Measurements from ENCODE around the genes TRNT1 and ARL8B.

DNA sequence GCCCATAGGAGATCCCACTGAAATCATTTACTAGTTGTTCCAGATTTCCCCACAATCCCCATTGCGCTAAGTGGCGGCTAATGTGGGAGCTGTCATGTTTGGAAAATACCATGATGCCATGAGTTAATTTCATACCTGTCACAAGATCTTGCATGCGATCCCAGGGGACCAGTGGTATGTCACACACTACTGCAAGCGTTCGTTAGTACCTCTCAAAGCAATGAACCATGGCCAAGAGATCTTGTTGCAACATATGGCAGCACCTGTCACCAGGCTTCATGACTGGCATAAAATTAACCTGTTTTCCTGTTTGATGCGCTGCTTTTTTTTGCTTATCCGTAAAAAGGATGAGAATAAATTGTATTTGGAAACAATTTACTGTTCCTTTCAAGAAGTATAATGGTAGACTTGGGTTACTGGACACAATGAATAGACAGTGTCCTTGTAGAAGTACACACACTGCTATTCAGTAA, 81.8 kb downstream of the CHL1 start:
- PRO-cap, 7 experiments: no peak in any of the 7 experiments

GRCh38 chr3:297459-297985, 101.0 kb downstream of the CHL1 start:
- PRO-cap, 7 experiments: no peak in any of the 7 experiments

GRCh38 chr3:2599326-2599617, 500.6 kb downstream of the CNTN4 start:
- PRO-cap, 7 experiments: no peak in any of the 7 experiments

DNA sequence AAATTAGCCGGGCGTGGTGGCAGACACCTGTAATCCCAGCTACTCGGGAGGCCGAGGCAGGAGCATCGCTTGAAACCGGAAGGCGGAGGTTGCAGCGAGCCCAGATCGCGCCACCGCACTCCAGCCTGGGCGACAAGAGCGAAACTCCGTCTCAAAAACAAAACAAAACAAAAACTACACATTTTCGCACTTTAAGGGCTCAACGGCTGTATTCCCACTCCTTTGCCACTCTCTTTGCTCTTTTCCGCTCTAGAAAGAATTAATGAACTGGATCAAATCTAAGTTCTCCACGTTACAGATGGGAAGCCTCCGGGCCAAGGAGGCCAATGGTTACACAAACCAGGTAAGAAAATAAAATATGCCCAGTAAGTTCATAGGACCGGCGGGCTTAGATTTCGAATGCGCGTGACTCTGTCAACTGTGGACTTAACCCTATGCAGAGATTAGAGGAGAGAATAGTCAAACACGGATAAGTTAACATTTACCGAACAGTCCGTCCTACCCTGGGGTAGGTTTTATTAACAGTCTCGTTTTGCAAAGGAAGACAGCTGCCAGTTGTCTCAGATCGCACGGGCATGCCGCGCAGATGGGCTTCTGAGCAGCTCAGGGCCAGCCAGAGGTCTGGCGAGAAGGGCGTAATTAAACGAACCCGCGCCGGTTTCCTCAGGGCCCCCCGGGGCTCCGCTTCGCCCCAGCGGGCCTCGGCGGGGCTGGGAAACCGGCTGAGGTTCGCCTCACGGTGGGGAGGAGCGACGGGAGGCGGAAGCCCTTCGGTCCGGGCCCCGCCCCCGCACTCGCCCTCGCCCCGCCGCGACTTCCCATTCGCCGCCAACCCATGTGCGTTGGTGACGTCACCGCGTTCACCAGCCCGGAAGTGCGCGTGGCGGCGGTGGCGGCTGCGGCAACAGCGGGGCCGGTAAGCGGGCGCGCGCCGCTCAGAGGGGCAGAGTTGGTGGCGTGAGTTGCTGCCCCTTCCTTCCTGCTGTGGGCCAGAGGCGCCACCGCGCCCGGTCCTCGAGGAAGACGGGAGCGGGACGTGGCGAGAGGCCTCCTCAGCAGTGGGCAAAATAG, at the start of gene TRNT1:
TRNT1 (plus strand) TSS at position 866 of the 1,071 bp plus-strand sequence.
- PRO-cap, 7 experiments: peak in 7 of 7 experiments; most common plus-strand start position 946 of the sequence (in 5); most common minus-strand start position 712 of the sequence (in 7)

- PRO-cap, 7 experiments: peak in 7 of 7 experiments; most common plus-strand start chr3:3127218 (in 5); most common minus-strand start chr3:3127773 (in 6)
These were observed 778 bp downstream of the TRNT1 start for GRCh38 chr3:3127146-3128290.

DNA sequence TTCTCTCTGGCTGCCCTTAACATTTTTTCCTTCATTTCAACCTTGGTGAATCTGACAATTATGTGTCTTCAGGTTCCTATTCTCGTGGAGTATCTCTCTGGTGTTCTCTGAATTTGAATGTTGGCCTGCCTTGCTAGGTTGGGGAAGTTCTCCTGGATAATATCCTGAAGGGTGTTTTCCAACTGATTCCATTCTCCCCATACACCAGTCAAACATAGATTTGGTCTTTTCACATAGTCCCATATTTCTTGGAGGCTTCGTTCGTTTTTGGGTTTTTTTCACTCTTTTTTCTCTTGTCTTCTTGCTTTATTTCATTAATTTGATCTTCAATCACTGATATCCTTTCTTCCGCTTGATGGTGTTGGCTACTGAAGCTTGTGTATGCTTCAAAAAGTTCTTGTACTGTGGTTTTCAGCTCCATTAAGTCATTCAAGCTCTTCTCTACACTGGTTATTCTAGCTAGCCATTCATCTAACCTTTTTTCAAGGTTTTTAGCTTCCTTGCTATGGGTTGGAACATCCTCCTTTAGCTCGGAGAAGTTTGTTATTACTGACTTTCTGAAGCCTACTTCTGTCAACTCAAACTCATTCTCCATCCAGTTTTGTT, 58.4 kb upstream of the SETMAR start:
- PRO-cap, 7 experiments: no peak in any of the 7 experiments

DNA sequence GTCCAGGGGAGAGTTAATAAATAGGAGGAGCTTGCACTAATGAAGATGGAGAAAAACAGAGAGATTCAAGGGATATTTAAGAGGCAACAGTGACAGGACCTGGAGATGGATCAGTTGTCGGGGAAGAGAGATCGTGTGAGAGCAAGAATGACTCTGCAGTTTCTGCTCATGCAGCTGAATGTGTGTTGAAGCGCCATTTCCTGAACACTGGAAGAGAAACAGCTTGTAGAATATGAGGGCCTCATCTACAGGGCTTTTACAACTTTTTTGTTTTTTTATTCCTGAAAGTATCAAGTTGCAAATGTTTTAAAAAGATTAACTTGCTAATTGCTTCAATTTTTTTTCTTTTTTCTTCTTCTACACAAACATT, 37.4 kb downstream of the SETMAR start:
- PRO-cap, 7 experiments: no peak in any of the 7 experiments

- PRO-cap, 7 experiments: no peak in any of the 7 experiments
These were observed 228.4 kb downstream of the ITPR1 start for GRCh38 chr3:4721415-4722015.

- PRO-cap, 7 experiments: no peak in any of the 7 experiments
These were observed 229.7 kb upstream of the BHLHE40 start for GRCh38 chr3:4749377-4750031.

DNA sequence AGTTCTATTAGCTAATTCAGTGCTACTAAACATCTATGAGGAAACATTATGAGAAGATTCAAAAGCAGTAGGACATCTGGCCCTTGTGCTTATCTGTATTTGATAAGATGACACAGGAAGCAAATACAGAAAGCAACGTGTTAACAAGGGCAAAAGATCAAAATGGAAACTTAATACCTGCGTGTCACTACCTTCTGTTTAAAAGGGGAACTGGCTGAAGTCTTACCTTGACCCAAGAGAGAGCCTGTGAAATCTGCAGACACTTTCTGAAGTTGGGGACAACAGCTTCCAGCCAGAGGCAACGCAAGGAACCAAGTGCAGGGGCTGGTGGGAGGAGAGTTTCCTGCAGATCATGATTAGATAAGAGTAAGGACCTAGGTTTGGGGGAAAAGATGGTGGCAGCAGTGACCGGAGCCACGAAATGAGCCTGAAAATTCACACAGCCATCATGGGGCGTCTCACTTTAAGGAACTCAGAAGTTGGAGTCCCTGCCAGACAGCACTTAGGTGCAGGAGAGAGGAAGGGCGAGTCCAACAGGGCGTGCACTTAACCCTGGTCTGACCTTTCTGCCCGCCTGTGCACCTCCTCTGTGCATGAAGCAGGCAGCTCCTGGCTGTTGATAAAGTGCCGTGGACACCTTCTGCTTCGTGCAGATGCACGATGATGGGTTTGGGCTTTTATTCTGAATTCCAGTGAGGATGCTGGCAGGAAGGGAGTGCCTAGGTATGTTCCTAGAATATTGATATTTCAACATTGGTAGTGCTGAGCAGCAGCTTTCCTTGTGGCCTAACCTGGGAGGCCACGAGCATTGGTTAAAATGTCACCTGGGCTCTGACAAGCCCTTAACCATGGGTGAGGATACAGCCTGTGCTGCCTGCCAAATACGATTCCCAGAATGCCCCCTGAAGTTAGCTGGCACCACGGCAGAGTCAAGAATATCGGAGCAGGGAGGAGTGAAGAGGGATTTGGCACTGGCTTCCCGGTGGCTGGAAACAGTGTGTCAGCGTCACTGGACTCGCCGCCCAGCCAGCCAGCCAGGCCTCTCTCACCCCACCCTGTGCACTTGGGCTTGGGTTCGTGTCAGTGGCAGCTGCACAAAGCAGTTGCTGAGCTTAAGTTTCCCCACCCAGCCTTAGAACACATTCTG, 153.3 kb upstream of the BHLHE40 start:
- PRO-cap, 7 experiments: no peak in any of the 7 experiments

DNA sequence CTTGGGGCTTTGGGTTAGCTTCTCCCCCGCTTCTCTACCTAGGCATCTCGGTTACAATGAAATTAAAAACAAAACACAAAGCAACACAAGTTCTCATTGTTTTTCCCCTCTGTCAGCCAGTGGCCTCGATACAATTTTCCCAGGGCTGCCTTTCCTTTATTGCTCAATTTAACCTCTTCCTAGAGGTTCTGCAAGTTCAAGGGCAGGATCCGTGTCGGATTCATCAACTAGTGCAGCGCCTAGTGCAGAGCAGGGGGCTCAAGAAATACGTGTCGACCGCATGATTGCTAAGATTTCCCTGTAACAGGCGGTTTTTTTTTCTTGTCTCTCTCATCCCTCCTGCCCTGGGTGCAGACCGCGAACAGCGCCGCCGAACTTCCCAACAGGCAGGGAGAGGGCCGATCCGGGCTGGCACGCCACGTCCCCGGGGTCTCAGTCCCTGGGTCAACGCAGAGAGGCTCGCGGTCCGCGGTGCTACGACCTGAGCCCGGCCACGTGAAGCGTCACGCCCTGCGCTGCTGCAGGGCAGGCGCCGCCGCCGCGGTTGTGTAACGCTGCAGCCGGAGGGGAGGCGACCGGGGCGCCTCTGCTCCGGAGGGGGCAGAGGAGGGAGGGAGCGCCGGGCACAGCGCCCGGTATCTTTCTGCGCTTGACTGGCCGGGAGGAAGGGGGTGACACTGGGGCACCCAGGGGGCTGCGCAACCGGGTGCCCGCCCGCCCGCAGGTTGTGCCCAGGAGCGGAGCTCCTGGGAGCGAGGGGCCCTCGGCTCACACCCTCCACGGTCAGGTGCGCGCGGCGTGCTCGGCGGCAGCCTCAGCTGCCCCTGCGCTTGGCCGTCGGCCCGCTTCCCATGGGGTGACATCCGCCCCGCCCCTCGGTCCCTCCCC, 1.2 kb upstream of the BHLHE40 start:
- PRO-cap, 7 experiments: peak in 7 of 7 experiments; most common plus-strand start position 638 of the sequence (in 7); most common minus-strand start position 550 of the sequence (in 7)

GRCh38 chr3:5017574-5018493, 38.6 kb downstream of the BHLHE40 start:
- PRO-cap, 7 experiments: no peak in any of the 7 experiments

GRCh38 chr3:5121871-5122739, at the start of gene ARL8B:
Gene ARL8B, plus strand, starts transcription at chr3:5122292.
- PRO-cap, 7 experiments: peak in 7 of 7 experiments; most common plus-strand start chr3:5122292 (in 7)

DNA sequence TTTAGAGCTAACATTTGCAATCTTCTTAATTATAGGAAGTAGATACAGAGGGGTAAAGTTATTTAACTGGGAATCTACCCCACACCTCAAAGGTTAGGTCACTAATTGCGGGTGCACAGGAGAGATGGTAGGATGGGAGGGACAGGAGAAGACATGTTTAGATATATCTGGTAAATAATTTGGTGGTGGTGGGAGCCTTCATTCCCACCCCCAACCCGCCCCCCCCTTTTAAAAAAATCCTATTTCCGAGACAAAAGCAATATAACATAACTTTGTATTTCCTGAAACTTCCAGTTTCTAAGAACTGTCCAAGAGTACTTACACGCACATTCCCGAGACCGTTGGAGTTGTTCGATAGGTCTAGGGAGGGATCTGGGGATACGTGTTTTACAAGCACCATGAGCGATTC, 870 bp upstream of the EDEM1 start:
- PRO-cap, 7 experiments: no peak in any of the 7 experiments

DNA sequence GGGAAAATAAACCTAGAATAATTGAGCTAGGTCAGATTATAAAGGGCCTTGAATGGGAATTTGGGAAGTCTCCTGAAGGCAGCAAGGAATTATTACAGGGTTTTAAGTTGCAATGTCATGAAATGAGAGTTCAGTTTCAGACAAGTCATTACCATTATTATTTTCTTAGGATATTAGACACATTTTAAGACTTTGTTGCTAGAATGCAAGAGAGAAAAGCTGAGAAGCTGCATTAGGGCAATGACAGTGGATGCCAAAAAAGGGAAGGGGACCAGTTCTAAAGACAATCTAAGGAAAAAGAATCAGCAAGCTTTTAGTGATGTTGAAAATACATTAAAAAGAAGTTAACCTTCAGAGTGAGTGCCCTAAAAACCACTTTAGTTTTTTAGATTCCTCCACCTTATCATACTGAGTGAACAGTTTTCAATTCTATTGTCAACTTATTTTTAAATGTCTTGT, 251.9 kb downstream of the EDEM1 start:
- PRO-cap, 7 experiments: no peak in any of the 7 experiments

- PRO-cap, 7 experiments: no peak in any of the 7 experiments
These were observed 1.8 kb downstream of the LMCD1 start for GRCh38 chr3:8503415-8503898.

GRCh38 chr3:8503899-8504990, 2.6 kb downstream of the LMCD1 start:
- PRO-cap, 7 experiments: no peak in any of the 7 experiments

DNA sequence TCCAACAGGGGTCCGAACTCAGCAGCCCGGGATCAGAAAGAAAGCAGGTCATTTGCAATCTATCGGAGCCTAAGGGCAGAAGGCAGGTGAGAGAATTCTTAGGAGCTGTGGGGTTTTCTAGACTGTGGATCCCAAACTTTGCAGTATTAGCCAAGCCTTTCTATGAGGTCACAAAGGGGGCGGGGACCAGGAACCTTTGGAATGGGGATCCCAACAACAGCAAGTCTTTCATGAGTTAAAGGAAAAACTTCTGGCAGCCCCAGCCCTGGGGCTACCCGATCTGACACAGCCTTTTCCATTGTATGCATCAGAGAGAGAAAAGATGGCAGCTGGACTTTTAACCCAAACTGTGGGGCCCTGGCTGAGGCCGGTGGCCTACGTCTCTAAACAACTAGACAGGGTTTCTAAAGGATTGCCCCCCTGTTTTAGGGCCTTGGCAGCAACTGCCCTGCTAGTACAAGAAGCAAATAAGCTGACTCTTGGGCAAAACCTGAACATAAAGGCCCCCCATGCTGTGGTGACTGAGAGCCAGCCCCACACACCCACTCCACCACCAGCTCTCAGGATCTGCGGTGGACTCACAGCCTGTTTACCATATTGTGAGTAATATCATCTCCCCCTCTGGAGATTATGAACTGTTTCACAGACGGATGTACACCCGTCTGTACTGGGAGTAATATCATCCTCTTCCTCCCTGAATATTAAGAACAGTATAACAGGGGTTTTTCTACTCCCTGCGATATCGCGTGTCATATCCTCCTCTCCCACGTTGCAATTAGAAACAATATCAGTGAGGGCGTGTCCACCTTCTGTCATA, 32.9 kb upstream of the SSUH2 start:
- PRO-cap, 7 experiments: no peak in any of the 7 experiments

- PRO-cap, 7 experiments: no peak in any of the 7 experiments
These were observed 37.3 kb upstream of the SSUH2 start for GRCh38 chr3:8681762-8682418.

DNA sequence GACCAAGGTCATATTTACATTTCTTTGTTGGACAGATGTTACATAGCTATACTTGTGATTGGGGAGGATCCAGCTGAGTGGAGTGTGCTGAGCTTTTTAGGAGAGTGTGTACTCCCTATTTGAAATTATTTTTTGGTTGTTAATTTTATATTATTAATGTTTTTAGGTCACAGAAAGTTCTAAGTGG, 1.6 kb downstream of the SETD5 start:
- PRO-cap, 7 experiments: no peak in any of the 7 experiments

Measured in T-cell (primary cell).